Fibroblast of the aortic adventitia (primary cell): ENCODE data around the genes KLHDC9 and PCP4L1.

DNA sequence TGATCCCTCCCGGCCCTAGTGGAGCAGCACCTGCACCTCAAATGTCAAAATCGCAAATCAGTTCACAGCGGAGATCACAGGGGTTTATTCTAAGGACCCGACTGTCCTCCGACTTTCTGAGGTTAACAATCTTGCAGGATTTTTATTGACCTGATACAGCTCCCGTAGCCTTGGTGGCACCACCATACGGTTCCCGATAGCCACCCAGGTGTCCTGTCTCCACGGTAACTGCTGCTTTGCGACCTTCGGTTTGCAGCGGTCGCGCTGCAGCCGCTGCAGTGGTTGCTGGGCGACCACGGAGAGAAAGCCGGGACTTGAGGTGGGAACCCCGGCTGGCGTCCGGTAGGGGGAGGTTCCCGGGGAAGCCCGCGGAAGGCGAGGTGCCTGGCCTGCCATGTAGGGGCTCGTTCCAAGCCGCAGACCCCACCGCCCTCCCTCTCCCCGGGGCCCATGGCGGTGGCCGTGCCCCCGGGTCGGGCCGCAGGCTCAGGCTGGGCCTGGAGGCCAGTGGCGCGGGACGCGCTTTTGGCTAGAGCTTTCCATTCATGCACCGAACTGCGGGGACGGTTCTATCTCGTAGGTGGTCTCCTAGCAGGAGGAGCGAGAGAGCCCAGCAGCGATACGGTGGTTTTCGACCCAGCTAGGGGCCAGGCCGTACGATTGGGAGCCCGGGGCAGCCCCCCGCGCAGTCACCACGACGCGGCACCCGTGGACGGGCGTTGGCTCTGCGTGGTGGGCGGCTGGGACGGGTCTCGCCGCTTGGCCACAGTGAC, at the start of gene KLHDC9:
KLHDC9 (plus strand) TSS at position 276 of the 773 bp plus-strand sequence.
- CAGE, long polyA plus RNA, result no peak

- CAGE, long polyA plus RNA, result no peak
Measured at GRCh38 chr1:161098859-161099465, 801 bp downstream of the KLHDC9 start.

- CAGE, long polyA plus RNA, result no peak
Measured at GRCh38 chr1:161164827-161165543, 1.2 kb upstream of the PPOX start.

- CAGE, long polyA plus RNA, result no peak
Measured at GRCh38 chr1:161165590-161165779, 741 bp upstream of the PPOX start.

DNA sequence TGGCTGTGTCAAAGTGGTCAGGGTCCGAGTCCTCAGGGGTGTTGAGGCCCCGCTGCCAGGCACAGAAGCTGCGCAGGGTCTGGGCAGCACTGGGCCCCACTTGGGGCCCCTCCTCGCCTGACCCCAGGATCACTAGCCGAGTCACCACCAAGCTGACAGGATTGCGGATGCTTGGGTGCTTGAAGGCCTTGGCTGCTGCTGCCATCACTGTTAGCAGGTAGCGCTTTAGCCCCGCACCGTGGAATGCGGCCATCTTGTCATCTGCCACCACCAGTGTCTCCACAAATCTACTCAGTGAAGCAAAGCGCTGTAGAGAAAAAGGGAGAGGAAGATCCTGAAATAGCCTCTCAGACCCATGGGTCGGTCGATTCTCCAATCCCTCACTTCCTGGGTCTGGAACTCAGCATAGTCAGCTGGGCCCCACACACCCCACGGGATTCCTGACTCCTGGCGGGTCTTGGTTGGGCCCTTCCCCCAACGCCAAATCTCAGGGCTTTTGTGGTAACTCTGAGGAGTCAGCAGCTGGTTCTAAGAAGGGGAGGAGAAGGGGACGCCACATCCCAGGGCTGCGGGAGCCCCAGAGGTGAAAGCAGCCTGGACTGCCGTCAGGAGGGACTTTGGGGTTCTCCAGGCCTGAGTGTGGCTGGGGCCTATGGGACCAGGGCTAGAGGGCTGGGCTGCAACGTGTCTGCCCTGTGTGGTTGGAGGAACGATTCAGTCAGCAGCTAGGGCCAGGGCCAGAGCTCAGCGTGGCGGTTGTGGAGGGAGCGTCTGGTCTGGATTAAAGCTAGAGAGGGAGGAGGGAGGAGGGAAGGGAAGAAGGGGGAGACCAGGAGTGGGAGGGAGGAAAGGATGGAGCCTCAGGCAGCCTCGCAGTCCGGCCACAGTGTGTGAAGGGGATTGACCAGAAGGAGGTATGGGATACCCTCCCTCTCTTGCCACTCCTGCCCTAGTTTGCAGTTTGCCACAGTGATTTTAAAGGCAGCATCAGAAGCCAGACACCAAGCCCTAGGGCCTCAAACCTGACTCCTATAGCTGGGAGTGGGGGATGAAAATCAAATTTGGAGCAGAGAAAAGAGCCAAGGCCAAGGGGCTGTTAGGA, 1.9 kb downstream of the ADAMTS4 start:
- CAGE, long polyA plus RNA, result no peak

GRCh38 chr1:161220511-161220964, 2.9 kb downstream of the APOA2 start:
- CAGE, long polyA plus RNA, result no peak

DNA sequence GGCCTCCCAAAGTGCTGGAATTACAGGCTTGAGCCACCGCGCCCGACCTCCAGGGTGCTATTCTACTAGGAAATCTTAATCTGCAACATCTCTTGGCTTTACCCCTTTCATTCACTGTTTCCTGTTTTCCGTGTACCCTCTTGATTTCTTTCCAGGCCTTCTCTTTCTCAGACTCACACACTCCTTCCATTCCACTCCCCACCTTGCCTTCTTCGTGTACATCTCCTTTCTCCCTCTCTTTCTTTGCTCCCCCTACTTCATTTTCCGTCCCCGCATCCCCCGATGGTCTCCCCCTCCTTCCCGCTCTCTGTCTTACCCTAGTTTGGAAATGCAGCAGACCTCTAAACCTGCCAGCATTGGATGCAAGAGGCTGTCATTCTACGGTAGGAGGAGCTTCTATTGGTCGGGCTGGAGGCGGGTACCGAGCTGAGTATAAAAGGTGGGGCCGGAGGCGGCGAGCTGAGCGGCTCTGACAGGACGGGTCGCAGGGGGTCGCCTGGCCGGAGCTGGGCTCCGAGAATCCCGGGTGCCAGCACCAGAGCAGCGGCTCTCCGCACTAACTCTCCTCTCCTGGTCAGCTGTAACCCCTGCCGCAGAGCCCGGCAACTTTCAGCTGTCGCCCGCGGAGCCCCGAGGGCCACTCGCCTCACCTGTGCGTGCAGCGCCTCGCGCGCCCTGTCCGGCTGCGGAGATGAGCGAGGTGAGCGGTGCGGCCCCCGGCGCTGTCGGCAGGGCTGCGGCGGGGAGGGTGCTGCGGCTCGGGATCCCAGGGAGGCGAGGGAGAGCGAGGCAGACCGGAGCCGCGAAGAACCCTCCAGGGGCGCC, at the start of gene PCP4L1:
PCP4L1 (plus strand) TSS at position 462 of the 825 bp plus-strand sequence.
- CAGE, long polyA plus RNA, result no peak

DNA sequence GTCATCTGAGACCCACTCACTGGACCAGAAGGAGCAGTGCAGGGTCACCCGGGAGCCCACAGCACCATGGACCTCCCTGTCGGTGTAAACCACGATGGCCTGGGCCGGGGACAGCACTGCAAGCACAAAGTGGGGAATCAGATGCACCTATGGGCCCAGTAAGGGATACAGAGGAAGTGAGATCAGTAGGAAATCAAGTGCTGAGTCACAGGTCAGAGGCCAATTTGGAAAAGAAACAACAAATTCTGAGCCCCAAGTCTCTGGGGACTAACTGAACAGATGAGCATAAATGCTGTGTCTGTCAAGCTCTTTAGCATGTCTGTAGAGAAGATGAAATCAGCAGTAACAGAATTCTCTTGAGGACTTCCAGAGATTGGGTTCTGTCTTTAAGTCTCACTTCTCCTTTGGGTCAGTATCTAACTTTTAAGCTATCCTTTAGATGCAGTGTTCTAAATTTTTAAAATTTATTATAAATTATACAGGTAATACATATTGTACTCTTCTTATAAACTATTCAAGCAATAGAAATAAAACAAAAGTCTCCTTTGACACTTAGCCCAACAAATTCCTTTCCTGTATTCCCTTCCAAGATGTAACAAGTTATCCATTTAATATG, 2.4 kb downstream of the MPZ start:
- CAGE, long polyA plus RNA, result no peak

GRCh38 chr1:161362950-161363569, 4.6 kb downstream of the CFAP126 start:
- CAGE, long polyA plus RNA, result no peak

DNA sequence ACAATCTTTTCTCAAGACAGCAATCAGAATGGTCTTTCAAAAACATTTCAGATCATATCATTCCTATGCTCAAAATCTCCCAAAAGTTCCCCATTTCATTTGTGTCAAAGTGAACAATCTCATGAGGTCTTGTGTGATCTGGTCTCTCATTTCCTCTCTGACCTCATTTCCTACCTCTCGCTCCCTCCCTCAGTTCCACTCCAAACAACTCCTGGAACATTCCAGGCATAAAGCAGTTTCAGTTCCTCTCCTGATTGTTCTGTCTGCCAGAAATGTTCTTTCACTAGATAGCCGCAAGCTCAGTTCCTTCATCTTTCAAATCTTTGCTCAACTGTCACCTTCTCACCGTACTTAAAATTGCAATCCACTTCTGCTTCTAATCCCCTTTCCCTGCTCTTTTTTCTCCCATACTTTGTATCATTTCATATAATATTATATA, 5.6 kb upstream of the FCGR2A start:
- CAGE, long polyA plus RNA, result no peak

DNA sequence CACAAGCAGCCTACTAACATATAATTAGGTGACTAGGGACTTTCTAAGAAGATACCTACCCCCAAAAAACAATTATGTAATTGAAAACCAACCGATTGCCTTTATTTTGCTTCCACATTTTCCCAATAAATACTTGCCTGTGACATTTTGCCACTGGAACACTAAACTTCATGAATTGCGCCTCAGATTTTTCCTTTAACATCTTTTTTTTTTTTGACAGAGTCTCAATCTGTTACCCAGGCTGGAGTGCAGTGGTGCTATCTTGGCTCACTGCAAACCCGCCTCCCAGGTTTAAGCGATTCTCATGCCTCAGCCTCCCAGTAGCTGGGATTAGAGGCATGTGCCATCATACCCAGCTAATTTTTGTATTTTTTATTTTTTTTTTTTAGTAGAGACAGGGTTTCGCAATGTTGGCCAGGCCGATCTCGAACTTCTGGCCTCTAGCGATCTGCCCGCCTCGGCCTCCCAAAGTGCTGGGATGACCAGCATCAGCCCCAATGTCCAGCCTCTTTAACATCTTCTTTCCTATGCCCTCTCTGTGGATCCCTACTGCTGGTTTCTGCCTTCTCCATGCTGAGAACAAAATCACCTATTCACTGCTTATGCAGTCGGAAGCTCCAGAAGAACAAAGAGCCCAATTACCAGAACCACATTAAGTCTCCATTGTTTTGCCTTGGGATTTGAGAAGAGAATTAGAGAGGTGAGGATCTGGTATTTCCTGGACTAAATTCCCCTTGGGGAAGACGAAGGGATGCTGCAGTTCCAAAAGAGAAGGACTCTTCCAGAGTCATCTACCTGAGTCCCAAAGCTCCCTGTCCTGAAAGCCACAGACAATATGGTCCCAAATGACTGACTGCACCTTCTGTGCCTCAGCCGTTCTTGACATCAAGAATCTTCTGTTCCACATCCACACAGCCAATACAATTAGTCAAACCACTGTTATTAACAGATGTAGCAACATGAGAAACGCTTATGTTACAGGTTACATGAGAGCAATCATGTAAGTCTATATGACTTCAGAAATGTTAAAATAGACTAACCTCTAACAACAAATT, 5.6 kb upstream of the HSPA6 start:
- CAGE, long polyA plus RNA, result no peak

DNA sequence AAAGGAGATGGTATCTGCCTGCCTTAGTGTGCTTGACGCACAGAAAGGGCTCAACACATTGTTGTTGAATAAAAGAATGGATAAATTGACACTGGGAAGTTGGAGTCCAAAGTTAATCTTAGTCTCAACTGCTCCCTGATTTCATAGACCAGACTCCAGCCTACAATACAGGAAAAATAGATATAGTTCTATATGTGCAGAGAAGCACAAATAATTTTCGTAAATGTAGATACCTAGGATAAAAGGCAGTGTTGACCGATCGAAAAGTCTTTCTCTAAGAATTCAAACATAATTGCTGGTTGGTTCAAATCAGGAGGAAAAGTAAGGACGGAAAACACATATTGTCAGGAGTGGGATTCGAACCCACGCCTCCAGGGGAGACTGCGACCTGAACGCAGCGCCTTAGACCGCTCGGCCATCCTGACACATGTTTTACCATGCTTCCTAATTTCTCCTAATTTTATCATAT, 5.7 kb downstream of the HSPA6 start:
- CAGE, long polyA plus RNA, result no peak

DNA sequence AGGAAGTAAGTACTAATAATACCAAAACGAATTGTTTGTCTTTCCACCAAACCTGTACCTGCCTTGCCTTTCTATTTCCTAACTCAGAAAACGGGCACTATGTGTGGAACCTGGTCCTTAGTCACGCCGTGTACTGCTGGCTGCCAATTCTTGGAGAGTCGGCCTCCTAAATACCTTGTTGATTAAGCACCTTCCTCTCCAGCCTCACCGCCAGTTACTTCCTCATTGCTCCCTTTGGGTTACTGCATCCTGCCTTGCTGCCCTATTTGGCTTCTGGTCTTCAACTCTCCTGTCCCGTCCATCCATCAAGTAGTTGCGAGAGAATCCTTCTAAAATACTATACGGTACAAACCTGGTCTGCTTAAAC, 9.0 kb downstream of the FCGR3A start:
- CAGE, long polyA plus RNA, result no peak

- CAGE, long polyA plus RNA, result no peak
Measured at GRCh38 chr1:161605675-161606382, 25.1 kb downstream of the FCGR3B start.

DNA sequence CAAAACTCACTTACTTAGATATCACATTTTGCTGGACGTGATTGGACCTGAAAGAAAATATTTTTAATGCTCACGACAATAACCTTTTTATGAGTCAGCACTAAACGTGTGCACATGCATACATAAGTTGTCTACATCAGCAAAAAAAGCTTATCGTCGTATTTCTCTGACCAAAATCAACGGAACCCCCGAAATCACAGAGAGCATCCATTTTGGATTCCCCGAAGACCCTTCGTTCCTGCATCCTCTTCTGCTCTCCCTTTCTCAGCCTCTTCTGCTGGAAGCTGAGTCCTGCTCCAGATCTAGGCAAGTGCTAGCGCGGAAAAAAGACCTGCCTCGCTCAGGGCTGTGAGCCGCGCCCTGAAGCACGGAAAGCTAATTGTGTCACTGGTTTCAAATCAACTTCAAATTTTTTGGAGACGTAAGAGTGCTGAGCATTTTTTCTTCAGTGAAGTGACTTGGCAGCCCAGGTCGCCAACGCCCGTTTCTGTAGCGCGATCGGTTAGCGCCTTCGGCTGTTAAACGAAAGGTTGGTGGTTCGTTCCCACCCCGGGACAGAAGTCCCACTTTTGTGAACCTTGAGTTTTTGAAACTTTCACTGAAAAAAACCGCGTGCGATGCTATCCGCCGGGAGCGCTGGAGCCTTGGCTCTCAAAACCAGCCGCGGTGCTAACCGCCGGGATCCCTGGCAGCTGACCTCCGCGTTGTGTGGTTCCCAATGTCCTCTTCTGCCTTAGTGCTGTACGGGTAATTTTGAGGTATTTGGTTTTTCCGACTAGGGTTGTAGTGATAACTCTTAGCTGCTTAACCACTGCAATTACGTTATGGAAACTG, 9.6 kb downstream of the FCGR3B start:
- CAGE, long polyA plus RNA, result no peak

- CAGE, long polyA plus RNA, result no peak
Measured at GRCh38 chr1:162215730-162216289, 146.3 kb downstream of the NOS1AP start.

DNA sequence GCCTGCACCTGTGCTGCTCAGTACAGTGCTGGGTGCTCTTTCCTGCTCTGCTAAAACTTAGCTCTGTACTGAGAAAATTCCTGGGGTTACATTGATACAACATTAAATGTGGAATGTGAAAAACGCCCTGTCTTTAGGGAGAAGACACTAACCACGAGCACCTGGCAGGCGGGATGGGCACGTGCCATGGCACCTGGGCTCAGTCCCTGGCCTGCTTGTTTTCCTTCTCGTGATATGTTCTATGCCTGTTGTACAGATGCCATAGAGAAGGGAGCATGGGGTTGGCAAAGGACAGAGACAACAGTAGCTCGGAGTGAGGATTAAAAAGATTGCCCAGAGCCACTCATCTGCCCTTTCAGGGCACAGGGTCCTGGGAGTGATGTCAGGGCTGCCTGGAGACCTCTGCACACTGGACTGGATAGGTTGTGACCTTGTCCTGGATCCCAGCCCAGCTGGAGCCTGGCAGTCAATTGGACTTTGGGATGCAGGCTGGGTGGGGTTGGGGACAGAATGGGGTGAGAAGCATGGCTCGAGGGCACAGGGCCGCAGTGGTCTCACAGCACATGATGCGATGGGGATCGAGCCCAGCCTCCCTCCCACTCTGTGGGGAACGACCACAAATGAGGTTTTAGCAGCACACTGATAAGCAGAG, 4.2 kb downstream of the SPATA46 start:
- CAGE, long polyA plus RNA, result no peak

DNA sequence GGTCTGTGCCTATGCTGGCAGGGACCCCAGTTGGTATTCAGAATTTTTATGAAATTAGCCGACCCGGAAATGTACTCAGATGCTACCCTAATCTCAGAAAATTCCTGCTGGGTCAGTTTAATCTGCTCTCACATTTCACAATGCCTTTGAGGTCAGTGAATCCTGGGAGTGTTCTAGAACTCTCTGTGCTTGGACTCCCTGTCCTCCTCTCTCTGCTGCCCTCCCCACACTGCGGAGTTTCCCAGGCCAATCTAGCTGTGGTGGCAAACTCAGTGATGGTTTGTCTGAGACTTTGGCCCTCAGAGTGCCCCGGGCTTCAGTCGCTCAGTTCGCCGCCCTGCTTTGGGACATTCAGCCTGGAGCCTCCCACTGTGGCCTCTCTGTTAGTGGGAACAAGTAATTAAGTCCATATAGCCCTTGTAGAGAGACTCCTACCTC, 7.0 kb downstream of the C1orf226 start:
- CAGE, long polyA plus RNA, result no peak

DNA sequence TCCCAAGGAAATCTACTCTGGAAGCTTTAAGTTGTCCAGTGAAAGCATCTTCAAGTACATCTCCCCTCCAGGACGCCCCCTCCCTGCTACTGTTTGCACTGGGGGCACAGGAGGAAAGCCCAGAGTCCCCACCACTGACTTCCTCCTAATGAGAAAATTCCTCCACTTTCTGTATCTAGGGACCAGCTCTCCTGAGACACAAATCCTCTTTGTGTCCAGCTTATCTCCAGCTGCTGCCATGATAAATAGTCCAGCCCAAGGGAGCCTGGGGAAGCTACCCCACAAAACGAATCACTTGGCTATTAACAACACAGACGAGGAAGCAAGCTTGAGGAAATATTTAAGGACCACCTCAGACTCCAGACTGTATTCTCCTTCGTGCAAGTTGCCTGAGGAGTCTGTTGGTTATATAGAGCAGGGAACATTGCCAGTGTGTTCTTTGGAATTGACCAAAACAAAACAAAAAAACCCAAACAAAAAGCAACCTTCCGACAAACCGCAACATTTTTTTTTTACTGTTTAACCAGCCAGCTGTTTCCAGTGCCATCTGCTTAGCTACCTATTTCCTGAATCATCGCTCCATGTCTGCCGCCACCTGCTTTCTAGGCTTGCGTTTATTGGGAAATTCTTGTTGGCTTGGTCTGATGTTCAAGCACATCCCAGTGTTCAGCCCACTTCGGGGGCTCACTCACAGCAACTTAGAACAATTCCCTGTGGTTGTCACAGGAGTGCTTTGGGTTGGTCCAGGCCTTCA, 7.7 kb downstream of the C1orf226 start:
- CAGE, long polyA plus RNA, result no peak

DNA sequence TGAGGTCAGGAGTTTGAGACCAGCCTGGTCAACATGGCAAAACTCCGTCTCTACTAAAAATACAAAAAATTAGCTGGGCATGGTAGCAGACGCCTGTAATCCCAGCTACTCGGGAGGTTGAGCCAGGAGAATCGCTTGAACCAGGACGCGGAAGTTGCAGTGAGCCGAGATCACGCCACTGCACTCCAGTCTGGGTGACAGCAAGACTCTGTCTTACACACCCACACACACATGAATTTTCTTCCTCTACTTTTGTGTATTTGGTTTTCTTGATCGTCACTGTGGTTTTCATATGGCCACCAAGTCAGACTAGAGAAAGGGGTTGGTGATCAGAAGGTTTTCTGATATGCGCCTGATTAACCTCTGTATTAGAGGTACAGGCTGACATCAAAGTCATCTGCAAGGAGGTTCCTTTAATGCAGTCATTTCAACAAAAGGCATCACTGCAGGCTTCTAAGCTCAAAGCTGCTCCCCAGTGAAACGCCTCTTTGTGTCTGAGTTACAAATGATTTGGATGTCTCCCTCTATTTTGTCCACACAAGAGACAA, 11.1 kb downstream of the SH2D1B start:
- CAGE, long polyA plus RNA, result no peak